ENCODE measurements around a stretch of chr11.

- PRO-cap: no peak
Measured at GRCh38 chr11:120337894-120338327, 1.7 kb downstream of the ARHGEF12 start.

DNA sequence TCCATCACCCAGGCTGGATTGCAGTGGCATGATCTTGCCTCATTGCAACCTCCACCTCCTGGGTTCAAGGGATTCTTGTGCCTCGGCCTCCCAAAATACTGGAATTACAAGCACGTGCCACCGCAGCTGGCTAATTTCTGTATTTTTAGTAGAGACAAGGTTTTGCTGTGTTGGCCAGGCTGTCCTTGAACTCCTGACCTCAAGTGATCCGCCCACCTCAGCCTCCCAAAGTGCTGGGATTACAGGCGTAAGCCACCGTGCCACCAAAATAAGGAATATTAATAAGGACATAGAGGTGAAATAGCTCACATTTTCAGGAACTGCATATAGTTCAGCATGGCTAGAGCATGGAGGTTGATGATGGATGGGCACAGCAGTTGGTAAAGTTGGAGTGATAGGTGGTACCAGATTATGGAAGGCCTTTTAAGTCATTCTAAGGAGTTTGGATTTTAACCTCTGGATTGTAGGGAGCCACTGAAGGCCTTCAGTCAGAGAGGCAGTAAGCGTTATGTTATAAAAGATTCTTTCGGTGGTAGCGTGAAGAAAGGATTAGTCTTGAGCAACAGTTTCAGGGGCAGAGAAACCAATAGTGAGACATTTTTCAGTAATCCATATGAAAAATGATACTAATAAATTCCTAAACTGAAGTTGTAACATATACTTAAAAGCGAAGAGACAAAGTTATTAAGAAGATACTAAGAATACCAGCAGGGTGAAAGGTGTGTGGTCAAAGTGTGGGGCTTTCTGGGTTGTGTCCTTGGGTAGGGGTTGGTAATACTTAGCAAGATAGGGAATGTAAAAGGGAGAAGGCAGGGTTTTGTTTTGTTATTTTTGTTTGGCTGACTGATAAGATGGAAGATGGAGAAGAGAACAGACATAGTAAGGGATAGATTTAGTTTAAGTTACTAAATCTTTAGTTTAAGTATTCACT, 21.7 kb downstream of the ARHGEF12 start:
- PRO-cap: no peak

DNA sequence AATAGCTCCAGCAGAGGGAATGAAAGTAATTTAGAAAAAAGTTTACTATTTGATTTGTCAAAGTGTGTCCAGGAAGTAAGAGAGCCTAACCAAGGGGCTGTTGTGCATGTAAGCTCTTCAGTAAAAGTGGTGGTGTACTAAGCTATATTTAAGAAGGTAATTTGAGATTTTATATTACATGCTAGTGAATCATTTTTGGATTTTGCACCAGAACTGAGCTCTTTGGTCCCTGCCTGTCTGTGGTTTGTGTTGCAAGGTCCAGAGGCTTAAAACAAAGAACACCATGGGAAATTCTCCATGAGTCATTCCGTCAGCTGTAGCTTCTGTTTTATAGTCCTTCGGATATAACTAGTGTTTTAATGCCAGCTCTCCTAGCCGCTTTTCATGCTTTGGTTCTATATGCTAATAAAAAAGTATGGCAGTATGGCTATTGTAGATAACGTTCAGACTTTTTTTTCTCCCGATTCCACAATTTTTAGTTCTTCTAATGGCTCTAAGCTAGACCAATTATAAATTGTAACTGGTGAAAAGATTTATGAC, 64.6 kb downstream of the ARHGEF12 start:
- PRO-cap: bidirectional peak, plus-strand start at position 355 of the sequence, minus-strand start at position 241 of the sequence

- PRO-cap: no peak
Measured at GRCh38 chr11:120404475-120405027, 68.3 kb downstream of the ARHGEF12 start.

DNA sequence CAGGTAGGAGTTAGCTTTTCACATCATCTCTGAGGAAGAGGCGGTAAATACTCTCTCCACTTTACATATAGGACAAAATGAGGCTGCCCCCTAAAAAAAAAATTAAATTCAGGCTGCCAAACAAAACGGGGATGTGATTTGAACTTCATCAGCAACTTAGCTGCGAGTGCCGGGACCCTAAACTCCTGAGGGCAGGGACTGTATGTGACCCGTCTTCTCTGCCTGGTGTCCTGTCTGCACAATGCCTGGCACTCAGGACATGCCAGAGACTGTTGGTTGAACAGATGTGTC, 194.7 kb upstream of the TBCEL start:
- PRO-cap: no peak

- PRO-cap: no peak
Measured at GRCh38 chr11:121067293-121067982, 33.6 kb upstream of the TECTA start.

DNA sequence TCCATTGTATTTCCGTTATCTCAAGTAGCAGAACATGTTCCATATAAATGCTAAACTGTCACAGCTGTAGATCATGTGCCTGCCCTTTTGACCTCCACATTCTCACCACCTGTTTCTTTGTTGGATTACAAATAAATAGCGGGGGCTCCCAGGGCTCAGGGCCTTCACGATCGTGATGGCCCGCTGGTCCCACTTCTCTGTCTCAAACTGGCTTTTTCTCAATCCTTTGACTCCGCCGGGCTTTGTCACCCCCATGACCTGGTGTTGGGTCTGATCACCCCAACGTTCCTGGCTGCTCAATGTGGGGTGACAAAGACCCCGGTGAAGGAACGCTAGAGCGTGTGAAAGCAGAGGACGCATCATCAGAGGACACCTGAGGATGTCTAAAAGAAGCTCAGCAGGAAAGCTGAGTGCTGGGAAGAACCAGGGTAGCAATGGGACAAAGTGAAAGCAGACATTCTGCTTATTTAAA, 55.9 kb upstream of the SC5D start:
- PRO-cap: no peak

DNA sequence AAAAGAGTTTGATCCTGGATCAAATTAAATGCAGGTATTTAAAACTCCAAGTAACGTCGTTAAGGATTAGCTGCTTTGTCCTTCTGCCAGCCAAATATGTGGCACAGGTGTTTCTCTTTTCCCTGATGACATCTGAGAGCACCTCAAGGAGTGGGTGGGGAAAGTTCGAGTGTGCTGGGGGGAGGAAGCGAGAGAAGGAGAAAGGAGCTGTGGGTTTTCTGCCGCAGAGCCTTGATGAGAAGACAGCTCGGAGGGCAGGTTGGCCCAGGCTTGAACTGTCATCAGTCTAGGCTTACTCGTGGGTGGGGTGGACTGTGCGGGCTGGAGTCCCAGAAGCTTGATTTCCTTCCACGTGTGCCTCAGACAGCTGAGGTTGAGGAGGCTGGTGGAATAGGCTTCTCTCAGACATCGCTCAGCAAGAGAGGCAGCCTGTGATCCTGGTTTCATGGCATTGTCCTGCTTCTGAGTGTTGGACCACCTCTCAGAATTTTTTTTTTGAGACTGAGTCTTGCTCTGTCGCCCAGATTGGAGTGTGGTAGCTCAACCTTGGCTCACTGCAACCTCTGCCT, 15.9 kb downstream of the SORL1 start:
- PRO-cap: no peak

- PRO-cap: no peak
Measured at GRCh38 chr11:121545514-121546111, 93.5 kb downstream of the SORL1 start.

DNA sequence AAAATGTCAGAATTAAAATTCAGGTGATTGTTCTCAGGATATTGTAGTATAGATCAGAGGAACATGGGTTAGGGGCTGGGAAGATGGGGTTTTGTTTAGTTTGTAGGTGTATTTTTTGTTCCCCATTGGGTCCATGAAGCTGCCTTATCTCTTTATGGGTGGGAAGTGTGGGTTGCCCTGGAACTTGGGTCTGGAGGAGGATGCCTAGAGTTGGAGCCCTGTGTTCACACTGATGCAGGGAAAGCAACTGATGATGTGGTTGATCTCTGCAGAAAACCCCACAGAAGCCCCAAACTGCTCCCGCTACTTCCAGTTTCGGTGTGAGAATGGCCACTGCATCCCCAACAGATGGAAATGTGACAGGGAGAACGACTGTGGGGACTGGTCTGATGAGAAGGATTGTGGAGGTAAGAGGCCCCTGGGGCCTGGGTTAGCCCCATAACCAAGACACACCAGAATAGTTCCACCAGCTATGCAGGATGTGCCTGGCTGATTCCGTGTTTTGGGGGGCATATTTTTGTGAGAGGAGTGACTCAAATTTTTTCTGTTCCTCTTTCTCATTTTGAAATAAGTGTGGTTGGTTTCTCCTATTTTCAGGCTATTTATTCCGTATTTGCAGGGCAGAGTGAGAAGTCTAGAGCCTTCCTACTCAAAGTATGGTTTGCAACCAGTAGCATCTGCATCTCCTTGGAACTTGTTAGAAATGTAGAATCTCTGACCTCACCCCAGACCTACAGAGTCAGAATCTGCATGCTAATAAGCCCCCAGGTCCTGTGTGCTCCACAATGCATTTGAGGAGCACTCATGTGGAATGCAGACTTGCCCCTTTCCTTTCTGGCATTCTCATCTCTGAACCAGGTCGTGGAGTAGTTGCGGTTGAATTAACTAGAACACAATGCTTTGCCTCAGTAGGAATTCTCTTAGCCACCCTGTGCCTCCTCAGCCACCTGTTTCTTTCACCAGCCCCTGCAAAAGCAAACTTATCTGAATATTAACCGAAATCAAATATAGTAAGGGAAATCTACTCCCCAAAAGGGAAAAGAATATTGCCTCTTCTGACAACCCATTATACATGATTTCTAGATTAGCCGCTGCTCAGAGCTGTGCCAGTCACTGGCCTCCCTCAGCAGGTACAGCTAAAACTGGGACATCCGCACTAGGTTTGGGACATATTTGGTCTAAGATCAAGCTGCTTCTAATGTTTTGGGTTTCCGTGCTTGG, 138.1 kb downstream of the SORL1 start:
- PRO-cap: no peak

DNA sequence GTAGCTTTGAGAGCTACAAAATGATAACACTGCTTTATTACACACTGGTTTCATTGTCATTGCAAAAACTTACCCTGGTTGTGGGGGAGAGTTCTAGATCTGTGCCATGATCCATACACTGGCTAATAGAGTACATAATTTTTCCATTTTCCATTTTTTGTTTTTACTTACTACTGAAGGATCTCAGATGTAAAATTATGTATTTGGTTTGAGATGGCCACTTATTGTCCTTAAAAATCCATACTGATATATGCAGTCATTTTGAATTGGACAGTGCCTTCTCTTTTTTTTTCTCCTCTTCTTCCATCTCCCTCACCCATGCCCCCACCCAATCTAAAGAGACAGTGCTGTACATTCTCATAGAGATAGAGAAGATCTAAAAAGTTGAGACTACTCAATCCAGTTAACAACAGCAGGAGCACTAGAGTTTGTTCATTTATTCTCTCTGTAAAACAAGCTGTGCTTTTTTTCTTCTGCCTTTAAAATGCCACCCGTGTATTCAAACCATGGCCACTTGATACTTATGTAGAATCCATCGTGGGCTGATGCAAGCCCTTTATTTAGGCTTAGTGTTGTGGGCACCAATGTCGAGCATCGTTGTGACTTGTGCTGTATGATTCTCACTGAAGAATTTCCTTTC, 178.3 kb downstream of the SORL1 start:
- PRO-cap: no peak

DNA sequence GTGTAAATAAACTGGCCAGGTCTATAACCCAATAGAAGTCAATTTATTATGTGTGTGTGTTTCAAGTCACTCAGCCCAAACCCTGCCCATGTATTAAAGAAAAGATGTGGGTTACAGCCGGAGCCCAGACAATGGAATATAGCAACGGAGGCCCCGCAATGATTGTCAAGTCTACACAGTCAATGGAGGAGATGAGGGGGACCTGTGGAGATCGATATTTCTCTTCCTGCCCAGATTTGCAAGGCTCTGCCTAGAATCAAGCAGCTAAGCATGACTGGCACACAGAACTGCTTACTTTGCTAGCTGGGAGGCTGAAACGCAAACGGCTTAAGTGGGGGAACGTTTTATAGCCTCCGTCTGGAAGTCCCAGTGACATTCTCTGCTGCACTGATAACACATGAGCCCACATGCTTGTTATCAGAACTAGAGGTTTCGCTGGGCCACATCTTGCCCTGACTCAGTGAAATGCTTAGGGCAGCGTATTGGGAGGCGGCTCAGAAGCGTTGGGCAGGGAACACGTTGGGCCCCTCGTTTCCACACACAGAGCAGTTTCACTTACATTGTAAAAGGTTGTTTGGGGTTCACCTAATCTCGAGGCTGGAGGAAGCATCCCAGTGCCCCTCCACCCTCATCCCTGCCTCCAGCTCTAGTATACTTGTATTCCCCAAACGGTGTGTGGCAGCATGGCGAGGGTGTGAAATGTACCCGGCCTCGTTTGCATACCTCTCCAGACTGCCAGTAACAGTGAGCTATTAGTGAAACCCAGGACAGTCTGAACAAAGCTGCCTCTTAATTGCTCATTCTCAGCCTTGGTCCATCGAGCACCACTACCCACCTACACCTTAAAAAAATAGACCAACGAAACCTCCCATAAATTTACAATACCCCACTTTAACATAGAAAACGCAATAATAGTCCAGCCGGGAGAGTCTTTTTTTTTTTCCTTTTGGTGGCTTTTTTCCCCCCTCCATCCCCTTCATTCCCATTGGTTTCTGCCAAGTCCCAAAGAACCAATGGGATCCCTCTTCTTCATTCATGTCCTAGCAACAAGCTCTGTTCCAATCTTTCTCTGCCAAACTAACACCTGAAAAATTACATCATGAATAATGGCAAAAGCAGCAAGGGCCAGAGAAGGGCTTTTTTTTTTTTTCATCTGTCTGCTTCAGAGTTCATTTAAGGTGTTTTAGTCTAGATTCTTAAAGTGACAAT, 219.3 kb downstream of the SORL1 start:
- PRO-cap: no peak

DNA sequence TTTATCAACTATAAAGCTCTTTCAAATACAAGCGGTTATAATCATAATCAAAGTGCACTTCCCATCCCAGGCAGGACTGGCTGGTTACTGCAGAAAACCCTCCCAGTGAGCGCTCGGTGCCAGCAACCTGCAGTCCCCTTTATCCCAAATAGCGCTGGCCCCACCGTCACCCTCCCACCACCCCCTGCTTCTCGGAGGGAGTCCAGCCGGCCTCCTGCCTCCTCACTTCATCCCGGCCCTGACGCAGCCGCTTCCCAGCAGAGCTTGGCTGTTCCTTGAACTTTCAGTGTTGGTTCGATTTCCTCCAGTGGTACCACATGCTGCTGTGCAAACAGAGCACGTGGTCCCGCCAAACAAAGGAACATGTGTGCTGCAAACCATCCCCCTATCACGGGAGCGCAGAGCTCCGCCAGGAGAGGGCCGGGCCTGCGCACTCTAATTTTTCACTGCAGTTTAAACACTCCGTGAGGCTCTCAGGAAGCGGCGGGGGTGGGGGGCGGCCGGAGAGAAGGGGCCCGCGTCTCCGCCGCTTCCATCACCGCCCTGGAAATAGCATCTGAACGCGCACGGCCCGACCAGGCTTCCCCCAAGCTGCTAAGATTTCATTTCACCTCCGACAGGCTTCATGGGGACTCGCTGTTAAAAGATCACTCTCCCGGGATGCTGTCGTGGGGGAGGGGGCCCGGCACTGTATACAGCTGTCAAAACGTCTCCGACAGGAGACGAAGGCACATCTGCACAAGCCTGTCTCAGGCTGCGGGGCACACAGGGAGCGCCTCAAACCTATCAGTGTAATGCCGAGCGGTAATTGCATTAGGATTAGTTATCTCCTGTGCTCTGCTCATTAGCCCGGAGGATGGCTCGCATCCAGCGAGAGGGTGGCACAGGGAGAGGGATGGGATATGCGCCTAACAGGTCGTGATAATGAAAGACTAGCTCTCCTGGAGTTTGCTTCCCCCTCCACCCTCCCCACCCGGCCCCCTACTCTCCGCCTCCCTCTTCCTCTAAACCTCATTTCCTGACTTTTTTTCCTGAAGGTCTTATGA, 270.5 kb downstream of the SORL1 start:
- PRO-cap: bidirectional peak, plus-strand start at position 483 of the sequence, minus-strand start at position 240 of the sequence

DNA sequence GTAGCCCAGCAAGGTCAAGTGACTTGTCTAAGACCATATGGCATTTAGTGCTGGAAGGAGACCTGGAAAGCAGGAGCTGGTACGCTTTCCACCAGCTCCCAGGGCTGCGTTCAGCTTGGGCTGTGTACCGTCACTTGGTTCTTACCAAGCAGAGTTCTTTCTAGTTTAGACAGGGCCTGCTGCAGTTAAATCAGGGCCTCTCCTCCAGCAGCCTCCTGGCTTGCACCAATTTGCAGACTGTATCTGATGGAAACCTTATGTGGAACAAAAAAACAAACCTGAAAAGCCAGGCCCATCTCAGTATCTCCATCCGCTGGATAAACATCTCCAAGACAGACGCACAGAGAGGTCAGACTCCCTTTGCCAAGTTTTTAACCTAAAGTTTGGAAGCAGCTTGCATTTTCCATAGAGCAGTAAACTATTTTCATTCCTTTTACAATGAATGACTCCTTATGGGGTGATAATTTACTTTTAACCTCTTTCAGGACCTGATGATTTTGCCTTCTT, 289.2 kb downstream of the SORL1 start:
- PRO-cap: no peak

- PRO-cap: no peak
Measured at GRCh38 chr11:121827145-121827345, 289.0 kb downstream of the BLID start.

DNA sequence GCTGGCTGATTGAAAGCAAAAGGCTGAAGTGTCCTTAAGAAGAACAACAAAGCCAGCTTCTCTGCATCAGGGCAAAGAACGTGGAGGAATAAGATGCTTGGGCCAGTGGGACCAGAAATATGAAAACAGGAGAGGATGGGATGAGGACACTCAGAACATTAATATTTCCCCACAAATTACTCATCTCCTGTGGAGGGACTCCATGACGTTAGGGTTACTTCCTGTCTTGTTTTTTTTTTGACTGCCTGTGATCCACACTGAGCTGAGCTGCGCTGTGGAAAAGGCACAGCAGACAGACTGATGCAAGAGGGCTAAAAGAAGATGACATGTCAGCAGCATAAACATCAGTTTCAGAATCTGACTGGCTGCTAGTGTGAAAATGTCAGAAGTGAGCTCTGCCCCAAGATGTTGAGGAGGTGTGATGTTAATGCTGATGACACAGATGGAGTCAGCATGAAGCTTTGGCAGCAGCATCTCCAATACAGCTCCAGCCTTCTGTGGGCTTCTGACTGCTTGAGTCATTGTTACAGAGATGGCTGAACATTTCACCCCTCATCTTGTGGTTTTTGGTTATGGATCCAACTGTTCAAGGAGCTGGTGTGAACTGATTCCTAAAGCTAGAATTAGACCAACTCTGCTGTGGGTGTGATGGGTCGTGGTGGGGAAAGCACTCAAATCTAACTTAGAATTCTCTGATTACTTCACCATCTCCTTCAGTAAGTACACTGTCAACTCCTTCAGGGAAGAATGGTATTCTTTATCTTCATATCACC, 286.8 kb downstream of the BLID start:
- PRO-cap: no peak

DNA sequence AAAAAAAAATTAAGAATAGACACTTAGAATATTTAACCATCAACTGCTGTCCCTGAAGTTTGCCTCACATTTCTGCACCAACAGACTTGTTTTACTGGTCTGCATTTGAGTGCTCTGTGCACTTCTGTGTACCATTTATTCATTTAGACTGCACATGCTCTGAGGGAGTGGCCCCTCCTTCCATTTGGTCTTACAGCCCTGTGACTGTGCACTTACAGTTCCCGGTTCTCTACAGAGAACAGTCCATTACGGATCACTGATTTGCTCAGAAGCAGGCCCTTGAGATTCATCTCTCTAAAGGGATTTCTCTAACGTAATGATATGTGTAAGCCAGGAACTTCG, 247.2 kb upstream of the BLID start:
- PRO-cap: no peak

- PRO-cap: unidirectional peak, plus-strand start at chr11:122580713
Measured at GRCh38 chr11:122580531-122580851, 75.0 kb upstream of the UBASH3B start.

- PRO-cap: no peak
Measured at GRCh38 chr11:122716948-122717632, 61.6 kb downstream of the UBASH3B start.

DNA sequence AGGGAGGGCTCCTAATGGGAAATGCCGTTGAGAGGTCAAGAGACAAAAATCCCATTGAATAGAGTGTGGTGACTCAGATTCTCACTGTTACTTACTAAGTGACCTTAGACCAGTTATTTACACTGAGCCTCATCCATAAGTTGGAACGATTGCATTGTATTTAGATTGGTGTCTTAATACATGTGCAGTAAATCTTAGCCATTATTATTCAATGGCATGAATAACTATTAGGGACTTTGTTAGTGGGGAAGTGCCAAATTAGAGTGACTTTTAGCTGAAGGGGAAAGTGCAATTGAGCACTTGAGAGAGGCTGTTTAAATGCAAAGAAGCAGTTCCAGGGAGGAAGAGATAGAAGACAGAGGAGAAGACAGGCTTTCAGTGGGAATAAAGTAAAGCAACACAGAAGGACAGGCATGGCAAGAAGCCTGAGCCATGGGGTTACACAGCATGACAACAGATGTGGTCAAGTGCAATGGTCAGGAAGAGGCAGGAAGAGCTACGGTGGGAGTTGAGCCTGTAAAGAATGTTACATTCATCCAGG, 82.6 kb downstream of the UBASH3B start:
- PRO-cap: no peak

Measured in osteocyte (in vitro differentiated cells).